Measurements from ENCODE around the gene NELFA.

DNA sequence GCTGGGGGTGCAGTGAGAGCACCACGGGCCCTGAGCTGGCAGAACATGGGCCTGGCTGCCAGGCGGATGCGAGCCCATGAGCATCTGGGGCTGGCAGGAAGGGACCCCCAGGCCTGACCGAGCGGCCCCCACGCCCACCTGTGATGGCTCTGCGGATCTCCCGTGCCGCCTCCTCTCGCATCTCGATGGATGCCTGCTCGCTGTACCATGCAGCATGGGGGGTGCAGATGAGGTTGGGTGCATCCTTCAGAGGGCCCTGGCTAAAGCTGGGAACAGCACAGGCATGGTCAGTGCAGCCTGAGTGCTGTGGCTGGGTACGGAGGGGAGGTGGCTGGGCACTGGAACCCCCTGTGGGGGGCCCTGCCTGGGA lies 35.6 kb downstream of the CTBP1 start:
- PRO-cap, 3 experiments = no peak in any of the 3 experiments
- RRBS = no CpG with 5 or more reads among the region's 13 CpGs

DNA sequence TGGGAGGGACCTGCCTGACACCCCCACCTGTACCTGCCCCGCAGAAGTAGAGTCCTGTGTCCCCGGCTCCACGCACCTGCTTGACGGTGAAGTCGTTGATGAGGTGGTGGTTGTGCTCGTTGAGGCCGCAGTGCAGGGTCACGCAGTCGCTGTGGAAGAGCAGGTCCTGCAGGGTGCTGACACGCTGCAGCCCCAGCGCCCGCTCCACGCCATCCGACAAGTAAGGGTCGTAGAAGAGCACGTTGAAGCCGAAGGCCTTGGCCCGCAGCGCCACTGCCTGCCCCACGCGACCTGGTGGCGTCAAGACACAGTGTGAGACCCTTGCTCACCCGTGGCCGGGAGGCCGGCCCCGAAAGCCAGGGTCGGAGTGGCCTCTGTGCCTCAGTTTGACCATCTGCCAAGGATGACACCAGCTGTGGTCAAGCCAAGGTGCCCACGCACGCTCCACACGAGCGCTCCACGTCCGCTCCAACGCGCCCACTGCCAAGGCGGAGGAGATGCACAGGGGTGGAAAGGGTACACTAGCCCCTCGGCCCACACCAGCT lies 32.9 kb downstream of the CTBP1 start:
- PRO-cap, 3 experiments = no peak in any of the 3 experiments
- RRBS = no CpG with 5 or more reads among the region's 37 CpGs

DNA sequence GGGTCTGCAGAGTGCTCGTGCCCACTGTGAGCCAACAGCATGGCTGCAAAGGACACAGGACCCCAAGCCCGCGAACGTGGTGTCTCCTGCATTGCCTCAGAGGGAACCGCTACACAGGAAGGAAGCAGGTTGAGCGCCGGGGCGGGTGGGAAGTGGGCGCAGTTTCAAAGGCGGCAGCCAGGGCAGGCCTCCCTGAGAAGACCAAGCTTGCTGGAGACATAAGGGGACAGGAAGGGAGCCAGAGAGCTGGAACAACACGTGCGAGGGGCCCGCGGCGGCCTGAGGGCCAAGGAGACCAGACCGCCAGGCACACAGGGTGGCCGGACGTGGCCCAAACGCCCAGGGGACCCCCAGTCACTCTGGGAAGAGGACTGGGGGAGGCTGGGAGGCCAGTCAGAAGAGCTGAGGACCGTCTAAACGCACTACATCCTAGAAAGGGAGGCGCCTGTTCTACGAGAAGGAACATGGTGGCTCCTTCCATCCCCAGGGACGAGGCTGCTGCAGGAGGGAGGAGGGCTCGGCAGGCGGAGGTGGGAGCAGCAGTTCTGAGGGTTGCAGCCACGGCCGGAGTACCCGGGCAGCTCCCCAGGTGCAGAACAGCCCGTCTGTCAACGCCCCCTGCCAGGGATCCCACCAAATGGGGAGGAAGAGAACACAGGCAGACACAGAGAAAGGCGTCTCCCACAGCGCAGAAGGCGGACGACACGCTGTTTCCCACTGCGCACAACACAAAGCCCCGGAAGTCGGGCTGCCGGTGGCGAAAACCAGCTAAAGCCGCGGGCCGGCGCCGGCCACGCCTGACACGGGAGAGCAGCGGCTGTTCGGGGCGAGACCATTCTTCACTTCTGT lies 31.9 kb downstream of the CTBP1 start:
- PRO-cap, 3 experiments = no peak in any of the 3 experiments
- RRBS = no CpG with 5 or more reads among the region's 51 CpGs

DNA sequence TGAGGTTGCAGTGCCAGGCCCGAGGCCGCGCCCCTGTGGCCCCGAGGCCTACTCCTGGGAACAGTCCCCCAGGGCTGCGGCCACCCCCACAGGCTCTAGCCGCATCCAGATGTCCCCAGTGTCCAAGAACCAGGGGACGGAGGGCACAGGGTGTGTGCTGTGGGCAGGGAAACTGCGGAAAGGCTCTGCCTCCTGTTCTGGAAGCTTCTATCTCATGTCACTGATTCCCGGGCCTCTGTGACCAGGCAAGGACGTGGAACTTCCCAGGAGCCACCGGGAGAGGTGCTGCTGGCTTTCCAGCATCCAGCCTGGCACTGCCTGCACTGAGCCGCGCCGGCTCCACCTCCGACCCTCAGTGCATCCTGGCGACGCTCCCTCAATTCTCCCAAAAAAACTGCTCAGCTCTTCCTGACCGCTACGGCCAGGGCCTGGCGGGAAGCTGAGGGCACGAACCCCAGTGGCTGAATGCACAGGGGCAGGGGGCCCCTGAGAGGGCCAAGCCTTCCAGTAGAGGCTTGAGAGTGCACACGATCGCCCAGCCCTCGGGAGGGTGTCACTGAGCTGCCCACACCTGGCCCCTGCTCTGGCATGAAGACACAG lies 7.1 kb downstream of the CTBP1 start:
- PRO-cap, 3 experiments = no peak in any of the 3 experiments
- RRBS = 45% methylated on average over 6 of the region's 24 CpGs

- PRO-cap, 3 experiments = no peak in any of the 3 experiments
- RRBS = 19% methylated on average over 3 of the region's 12 CpGs
These were observed 2.1 kb downstream of the CTBP1 start for GRCh38 chr4:1246867-1247266.

DNA sequence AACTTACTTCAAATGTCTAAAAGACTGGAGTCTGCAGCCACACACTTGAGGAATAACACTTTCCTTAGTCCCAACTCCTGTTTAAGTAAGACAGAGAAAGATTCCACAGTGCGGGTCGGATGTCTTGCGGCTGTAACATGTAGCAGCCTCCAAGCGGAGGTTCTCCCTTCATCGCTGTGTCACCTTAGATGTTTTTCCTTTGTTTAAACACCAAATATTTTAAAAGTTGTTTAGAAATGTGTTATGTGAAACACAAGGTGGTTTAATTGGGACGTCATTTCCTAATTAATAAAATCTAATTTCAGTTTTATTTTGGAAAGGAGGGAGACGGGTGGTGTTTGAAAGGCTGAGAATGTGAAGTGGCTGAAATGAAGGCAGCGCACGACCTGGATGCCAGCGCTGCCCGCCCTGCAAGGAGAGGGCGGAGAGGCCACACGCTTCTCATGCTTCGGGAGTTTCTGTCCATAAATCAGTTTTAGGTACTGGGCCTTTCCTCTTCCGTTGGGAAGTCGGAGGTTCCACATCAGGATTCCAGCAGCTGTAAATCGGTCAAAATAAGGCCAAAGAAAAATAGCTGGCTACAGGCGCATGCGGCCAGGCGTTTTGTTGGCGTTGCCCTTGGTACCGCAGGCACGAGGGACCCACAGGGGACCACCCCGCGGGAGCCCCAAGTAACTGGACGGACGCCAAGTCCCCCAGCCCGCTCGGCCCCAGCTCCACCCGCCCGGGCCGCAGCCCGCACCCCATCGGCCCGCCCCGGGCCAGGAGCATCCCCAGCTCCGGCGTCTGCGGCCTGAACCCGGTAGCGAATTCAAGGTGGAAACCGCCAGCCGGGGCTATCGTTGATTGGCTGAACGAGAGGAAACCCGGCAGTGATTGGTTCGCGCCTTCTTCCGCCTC lies 563 bp upstream of the MAEA start:
- PRO-cap, 3 experiments = peak in 3 of 3 experiments; most common minus-strand start position 788 of the sequence (in 2)
- RRBS = 0% methylated on average over 2 of the region's 49 CpGs

DNA sequence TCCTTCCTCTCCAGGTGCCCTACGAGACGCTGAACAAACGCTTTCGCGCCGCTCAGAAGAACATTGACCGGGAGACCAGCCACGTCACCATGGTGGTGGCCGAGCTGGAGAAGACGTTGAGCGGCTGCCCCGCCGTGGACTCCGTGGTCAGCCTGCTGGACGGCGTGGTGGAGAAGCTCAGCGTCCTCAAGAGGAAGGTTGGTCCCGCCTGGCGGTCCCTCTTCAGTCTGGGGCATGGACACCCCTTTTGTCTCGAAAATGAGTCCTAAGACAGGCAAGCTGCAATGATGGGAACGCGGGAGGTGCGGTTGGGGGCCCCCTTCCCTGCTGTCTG lies 22.2 kb downstream of the MAEA start:
- PRO-cap, 3 experiments = no peak in any of the 3 experiments
- RRBS = no CpG with 5 or more reads among the region's 23 CpGs

DNA sequence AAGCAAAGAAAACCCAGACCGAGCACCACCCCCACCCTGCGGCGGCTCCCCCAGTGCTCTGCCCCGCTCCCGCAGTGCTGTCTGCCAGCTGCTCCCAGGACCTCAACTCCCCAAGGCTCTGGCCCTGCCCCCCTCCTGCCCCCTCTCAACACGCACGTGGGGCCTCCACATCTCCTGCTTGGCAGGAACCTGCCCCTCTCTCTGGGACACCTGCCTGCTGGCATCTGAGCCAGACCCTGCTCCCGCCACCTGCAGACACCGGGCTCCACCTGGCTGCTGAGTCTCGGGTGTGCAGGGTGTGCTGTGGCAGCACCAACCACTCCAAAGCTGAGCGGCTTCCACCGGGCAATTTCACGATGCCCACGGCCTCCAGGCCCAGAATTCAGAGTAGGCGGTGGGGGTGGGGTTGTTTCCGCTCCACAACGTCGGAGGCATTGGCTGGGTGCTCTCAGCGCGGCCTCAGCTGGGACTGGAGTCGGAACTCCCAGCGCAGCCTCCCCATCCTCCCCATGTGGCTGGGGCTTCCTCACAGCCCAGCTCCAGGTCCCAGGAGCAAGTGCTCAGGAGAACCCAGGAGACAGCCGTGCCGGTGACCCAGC lies 79.2 kb downstream of the FAM53A start:
- PRO-cap, 3 experiments = no peak in any of the 3 experiments
- RRBS = 22% methylated on average over 4 of the region's 24 CpGs

GRCh38 chr4:1691649-1692192 lies 7.6 kb upstream of the FAM53A start:
- PRO-cap, 3 experiments = peak in 3 of 3 experiments; most common minus-strand start chr4:1691853 (in 3)
- RRBS = no CpG with 5 or more reads among the region's 7 CpGs

DNA sequence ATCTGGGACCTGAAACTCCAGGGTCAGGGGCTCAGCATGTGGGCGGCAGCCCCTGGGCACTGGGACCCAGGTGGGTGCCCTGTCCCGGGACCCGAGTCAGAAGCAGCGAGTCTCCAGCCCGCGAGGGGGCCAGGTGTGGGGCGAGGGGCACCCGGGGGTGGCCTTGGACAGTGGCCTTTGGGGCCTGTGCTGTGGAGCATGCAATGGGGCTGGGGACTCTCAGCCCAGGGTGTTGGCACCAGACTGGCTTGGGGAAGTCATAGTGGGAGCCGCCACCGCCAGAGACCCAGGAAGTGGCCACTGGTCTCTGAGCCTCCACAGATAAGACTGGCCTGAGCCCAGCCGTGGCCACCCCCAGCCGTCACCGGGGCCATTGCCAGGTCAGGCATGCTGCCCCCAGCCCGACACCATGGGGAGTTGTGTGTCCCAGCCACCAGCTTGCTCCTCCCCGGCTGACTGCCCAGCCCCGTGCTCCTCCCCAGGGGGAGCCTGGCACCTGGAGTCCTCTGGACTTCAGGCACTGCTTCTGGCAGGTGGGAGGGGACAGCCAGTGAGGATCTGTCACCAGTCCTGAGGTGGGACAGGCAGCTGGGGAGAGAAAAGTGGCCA lies 32.4 kb downstream of the TACC3 start:
- PRO-cap, 3 experiments = no peak in any of the 3 experiments
- RRBS = 90% methylated on average over 9 of the region's 16 CpGs

DNA sequence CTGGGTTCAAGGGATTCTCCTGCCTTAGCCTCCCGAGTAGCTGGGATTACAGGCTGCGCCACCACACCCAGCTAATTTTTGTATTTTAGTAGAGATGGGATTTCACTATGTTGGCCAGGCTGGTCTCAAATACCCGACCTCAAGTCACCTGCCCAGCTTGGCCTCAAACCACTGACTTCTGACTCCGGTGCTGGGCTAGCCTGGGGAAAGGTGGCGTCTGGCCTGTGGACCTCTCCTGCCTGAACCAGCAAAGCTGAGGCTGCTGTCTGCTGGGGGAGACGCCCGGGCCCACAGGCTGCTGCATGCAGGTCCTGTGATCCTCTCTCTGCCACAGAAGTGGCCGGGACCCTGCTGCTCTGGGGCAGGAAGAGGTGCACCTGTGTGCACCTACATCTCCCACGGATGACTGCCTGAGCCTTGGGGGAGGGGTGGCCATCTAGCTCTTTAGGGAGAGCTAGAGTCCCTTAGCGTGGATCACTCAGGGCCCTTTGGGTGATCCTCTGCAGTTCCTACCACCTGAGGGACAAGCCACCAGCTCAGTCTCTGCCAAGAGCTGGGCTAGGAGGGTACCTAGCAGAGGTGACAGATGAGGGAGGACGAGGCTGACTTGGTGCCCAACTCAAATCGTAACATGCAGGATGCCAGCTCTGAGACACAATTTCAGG lies 22.7 kb downstream of the LETM1 start:
- PRO-cap, 3 experiments = no peak in any of the 3 experiments
- RRBS = 97% methylated on average over 4 of the region's 12 CpGs

DNA sequence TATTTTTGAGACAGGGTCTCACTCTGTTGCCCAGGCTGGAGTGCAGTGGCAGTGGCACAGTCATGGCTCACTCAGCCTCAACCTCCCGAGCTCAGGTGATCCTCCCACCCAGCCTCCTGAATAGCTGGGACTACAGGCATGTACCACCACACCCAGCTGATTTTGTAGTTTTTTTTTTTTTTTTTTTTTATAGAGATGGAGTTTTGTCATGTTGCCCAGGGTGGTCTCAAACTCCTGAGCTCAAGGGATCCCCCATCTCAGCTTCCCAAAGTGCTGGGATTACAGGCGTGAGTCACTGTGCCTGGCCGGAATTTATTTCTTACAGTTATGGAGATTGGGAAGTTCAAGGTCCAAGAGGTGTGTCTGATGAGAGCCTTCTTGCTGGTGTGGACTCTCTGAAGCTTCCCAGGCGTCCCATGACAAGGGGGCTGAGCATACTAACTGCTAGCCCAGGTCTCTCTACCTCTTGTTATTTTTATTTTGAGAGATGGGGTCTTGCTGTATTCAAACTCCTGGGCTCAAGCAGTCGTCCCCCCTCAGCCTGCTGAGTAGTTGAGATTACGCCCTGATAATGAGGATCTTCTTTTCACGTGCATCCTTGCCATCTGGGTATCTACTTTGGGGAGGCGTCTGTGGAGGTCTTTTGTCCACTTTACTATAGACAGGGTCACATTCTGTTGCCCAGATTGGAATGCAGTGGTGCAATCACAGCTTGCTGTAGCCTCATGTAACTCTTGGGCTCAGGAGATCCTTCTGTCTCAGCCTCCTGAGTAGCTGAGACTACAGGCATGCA lies 2.9 kb upstream of the NSD2 start:
- PRO-cap, 3 experiments = no peak in any of the 3 experiments
- RRBS = no CpG with 5 or more reads among the region's 8 CpGs

- PRO-cap, 3 experiments = no peak in any of the 3 experiments
- RRBS = no CpG with 5 or more reads among the region's 1 CpG
These were observed 9.3 kb downstream of the NSD2 start for GRCh38 chr4:1880287-1881136.

DNA sequence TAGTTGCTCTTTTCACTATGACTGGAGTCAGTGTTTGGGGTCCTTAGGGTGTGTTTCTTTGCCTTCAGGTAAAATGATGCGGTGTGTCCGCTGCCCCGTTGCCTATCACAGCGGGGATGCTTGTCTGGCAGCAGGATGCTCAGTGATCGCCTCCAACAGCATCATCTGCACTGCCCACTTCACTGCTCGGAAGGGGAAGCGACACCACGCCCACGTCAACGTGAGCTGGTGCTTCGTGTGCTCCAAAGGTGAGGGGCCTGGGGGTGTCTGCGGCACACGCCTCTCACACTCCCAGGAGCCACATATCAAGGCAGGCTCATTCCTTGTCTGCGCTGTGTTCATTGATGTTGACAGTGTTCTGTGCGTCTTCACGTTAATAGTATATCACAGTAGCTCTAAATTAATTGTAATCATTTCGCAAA lies 53.7 kb downstream of the NELFA start:
- PRO-cap, 3 experiments = no peak in any of the 3 experiments
- RRBS = no CpG with 5 or more reads among the region's 17 CpGs

DNA sequence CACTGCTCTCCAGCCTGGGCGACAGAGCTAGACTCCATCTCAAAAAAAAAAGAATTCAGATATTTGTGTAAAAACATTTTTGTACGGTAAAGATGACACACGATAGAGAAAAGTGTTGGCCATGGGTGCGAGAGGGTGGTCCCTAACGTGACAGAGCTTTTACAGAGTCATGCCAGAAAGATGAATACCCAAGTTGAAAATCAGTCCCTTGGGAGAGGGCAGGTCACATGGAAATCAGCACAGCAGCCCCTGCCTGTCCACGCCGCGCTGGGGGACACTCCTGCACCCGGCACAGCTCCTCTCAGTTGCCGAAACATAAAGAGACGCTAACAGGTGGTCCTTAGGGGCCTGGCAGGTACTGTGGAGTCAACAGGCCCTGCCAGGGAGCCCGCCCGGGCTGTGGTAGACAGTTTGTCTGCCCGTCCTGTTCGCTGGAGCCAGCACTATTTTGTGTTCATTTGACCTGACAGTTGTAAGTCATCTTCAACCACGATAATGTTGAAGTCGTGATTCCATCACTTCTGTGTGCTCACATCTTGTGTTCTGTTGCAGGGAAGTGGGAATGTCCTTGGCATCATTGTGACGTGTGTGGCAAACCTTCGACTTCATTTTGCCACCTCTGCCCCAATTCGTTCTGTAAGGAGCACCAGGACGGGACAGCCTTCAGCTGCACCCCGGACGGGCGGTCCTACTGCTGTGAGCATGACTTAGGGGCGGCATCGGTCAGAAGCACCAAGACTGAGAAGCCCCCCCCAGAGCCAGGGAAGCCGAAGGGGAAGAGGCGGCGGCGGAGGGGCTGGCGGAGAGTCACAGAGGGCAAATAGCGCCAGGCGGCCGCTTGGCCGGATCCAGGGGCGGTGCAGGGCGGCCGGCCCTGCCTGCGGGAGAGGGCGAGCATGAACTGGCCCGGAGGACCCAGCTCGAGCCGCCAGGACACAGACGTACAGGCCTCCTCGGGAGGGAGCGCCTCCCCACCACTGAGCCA lies 30.4 kb downstream of the NELFA start:
- PRO-cap, 3 experiments = no peak in any of the 3 experiments
- RRBS = 95% methylated on average over 7 of the region's 46 CpGs

DNA sequence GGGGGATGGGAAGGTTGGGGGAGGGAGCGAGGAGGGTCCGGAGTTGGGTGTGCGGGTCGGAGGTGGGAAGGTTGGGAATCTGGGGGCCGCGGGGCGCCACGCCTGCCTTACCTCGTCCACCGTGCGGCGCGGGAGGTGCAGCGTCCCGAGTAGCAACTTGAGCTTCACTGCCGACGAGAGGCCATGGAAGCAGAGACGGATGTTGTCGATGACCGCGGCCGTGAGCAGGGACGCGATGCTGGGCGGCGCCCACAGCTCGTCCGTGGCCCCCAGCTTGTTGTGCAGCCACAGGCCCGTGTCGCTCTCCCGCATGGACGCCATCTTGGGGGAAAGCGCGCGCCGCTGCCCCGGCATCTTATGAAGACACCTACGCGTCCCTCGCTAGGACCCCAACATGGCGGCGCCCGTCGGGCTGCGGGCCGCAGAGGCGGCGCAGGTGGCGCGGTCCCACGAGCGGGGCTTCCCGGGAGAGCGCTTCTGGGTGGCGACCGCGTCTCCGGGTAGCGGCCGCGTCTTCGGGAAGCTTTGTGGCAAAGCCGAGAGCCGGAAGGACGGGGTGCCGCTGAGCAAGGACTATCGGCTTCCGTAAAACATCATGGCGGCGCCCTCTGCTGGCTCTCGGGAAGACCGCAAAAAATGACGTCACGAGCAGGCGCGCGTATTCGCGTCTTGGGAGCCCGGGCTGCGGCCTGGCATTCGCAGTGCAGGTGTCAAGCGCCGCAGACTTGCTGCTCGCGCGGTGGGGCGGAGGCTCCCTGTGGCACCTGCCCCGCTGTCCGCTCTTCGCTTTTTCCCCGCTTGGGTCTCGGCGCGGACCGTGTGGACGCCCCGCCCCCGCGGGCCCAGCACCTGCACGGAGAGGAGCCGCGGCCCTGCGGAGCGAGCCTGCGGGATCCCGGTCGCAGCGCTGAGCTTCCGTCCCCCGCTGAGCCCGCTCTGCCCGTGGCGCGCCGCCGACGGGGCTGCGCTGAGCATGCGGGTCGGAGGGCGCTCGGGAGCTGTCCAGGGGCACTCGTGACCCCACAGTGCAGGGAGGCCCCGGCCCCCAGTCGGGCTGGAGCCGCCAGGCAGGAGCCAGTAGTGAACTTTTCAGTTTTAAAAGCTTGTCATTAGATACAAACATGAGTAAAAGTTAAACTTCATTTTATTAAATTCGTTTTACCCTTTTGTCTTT lies at the start of gene NELFA:
TSS of gene NELFA (minus strand) at position 336 of the 1,174 bp plus-strand sequence.
- PRO-cap, 3 experiments = peak in 3 of 3 experiments; most common plus-strand start position 695 of the sequence (in 3); most common minus-strand start position 324 of the sequence (in 2)
- RRBS = 1% methylated on average over 22 of the region's 128 CpGs

DNA sequence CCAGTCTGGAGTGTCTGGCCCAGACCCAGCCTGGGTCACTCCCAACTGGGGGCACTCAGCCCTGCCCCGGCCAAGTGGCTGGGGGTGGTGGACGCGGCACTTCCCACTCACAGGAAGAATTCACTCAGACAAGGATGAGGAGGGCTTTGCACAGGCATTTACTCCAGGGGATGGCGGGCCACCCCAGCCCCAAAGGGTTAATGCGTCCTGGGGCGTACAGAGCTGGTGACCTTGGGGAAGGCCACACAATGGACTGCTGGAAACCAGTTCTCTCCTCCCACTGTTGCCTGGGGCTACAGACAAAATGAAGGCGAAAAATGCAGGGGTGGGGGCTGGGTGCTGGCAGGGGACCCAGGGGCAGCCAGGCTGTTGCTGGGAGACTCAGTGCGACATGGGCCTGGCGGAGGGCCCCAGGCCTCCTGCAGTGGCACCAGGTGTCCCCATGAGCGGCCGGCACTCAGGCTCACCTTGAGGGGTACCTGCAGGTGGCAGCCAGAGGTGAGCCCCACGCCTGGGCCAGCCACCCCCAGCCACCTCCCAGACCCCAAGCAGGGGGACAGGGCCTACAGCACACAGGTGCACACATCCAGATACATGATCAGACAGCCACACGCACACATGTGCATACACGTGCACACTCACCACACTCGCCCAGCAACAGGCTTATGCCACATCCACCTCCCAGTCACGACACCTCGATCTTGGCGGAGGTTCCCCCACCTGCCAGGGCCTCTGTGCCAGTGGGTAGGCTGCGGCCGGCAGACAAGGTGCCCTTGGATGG lies 12.9 kb downstream of the NAT8L start:
- PRO-cap, 3 experiments = no peak in any of the 3 experiments
- RRBS = 0% methylated on average over 1 of the region's 20 CpGs

DNA sequence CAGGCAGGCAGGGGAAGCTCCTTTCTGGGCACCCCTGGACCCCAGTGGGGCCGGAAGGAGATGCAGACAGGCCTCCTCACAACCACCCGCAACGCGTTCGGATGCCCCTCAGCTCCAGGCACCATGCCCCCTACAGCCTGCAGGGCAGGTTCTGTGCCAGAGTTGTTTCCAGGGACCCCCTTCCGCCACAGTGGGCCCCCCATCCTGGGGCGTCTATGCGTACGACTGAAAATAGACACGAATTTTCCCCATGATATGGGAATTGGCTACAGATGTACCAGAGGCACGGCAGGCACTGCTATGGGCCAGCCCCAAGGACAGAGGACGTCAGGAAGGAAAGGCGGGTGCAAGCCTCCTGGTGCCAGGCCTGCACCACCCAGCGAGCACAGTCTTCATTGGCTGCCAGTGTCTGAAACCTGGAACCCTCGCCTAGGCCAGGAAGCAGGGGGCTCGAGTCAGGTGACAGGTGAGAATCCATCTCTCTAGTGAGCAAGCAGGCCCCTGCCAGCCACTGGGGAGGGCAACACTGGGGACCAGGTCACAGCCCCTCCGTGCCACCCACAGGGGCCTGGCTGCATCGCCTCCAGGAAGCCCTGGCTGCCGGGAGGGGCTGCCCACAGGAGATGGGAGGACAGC lies 6.7 kb upstream of the HAUS3 start:
- PRO-cap, 3 experiments = no peak in any of the 3 experiments
- RRBS = no CpG with 5 or more reads among the region's 19 CpGs

GRCh38 chr4:2254913-2256075 lies 6.6 kb downstream of the MXD4 start:
- PRO-cap, 3 experiments = peak in 1 of 3 experiments; most common plus-strand start chr4:2255708 (in 1)
- RRBS = no CpG with 5 or more reads among the region's 37 CpGs

- PRO-cap, 3 experiments = no peak in any of the 3 experiments
- RRBS = no CpG with 5 or more reads among the region's 5 CpGs
These were observed 54.2 kb upstream of the MXD4 start for GRCh38 chr4:2315963-2316726.